Vermiform appendix (tissue), 1 donor: ENCODE measurements around a stretch of chr15.

DNA sequence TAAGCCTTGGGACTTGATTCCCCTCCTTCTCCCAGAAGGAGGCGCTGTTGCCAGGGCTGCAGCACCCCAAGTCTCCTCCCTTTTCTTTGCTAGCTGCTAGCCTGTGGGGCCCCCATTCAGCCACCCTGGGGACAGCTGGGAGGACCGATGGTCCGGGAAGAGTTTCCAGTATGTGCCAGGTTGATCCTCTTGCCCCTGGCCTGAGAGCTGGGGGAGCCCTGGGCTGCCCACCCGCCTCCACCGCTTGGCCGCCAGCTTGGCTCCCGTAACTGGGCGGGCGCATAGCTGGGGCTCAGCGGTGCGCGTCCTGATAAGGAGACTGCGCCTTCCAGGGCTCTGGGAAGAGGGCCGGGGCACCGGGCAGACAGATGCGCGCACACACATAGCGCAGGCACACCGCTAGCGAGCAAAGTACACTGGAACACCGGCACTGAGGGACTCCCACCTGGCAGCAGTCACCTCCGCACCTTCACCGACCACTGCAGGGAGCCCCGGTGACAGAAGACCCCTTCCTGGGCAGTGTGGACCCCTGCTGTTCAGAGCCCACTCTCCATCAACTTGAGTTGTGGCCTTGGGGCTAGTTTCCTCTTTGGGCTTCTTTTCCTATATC is 4.4 kb downstream of the SMAD6 start:
- PRO-cap: no peak

DNA sequence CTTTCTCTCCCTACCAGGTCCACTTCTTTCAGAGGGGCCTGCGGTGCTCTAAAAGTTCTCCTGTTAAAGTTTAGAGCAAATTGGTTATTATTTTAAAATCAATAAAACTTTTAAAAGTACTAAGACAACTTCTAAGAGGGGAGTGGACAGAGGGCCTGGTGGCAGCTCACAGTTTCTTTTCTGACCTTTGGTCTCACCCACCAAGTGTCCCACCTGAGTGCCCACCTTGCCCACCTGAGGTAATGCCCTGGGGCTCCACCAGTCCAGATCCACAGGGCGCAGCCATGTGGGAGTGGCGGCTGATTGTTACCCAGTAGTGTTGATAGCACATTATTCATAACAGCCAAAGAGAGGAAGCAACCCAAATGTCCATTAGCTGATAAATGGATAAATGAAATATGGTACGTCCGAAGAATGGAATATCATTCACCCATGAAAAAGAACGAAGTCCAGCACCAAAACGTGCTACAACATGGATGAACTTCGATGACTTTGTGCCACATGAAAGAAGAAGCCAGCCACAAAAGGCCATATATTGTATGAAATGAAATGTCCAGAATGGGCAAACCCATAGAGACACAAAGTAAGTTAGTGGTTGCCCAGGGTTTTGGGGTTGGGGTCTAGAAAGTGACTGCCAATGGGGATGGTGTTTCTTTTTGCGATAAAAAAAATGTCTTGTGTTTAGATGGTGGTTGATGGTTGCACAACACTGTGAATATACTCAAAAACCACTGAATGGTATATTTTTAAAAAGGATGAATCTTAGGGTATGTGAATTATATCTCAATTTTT is 6.3 kb downstream of the SMAD6 start:
- PRO-cap: no peak

GRCh38 chr15:66850896-66851645 is 149.0 kb downstream of the SMAD6 start:
- PRO-cap: no peak

- PRO-cap: no peak
Observed at GRCh38 chr15:67039798-67040035, 25.7 kb upstream of the SMAD3 start.

GRCh38 chr15:67041814-67042319 is 23.5 kb upstream of the SMAD3 start:
- PRO-cap: no peak

DNA sequence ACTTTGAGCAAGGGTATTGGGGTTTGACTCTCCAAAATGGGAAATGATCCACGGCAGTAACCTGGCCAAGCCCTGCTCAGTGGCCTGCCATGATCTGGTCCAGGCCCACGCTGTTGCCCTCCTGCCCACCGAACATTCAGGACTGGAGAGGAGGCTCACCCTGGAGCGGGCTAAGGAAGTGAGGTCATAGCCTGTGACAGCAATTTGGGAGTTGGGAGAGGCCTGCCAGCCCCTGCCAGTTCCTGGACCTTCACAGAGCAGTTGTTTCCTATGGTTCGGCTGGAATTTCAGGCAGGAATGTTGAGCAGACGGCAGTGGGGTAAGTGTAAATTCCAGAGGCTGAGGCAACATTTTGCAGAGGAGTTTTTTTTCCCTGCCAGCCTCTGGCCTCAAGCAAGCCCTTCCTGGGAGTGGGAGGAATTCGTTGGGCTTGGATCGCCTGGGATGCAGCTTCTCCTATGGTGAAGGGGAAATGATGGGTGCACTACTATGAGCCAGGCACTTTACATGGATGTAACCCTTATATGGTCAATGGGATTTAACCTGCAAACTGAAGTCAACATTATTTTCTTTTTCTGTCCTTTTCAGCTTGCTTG is 21.1 kb upstream of the SMAD3 start:
- PRO-cap: no peak

- PRO-cap: no peak
Observed at GRCh38 chr15:67048626-67049176, 16.7 kb upstream of the SMAD3 start.

GRCh38 chr15:67064813-67065546 is 422 bp upstream of the SMAD3 start:
- PRO-cap: bidirectional peak, plus-strand start at chr15:67065083, minus-strand start at chr15:67065038; bidirectional peak, plus-strand start at chr15:67065845, minus-strand start at chr15:67065439

GRCh38 chr15:67067040-67068030 is 1.9 kb downstream of the SMAD3 start:
- PRO-cap: bidirectional peak, plus-strand start at chr15:67067796, minus-strand start at chr15:67067801

- PRO-cap: no peak
Observed at GRCh38 chr15:67077106-67078559, 12.2 kb downstream of the SMAD3 start.

DNA sequence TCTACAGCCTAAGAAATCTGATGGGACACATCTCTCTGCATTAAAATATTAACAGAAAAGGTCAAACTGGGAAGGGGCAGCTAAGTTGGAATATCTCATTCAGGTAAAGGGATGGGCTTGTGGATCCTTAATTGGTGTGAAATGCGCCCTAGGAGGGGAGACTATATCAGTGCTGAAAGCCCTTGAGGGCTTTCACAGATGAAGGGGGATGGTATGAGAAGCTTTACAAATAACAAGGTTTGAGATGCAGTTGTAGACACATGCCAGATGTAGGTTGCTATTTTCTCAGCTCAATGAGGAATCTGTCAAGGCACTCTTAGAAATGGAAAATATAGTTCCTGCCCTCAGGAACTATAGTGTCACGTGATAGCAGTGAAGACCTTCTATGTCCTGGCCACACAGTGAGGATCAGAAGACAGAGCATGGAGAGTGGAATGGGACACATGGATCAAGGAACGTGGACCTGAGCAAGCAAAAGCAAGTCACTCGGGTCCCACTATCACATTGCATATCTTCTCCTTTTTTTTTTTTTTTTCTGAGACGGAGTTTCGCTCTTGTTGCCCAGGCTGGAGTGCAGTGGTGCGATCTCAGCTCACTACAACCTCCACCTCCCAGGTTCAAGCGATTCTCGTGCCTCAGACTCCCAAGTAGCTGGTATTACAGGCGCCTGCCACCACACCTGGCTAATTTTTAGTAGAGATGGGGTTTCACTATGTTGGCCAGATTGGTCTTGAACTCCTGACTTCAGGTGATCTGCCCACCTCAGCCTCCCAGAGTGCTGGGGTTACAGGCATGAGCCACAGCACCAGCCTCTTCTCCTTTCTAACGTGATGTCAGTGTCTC is 21.2 kb downstream of the SMAD3 start:
- PRO-cap: no peak

- PRO-cap: no peak
Observed at GRCh38 chr15:67097992-67099278, 33.0 kb downstream of the SMAD3 start.

GRCh38 chr15:67104978-67106140 is 40.0 kb downstream of the SMAD3 start:
- PRO-cap: bidirectional peak, plus-strand start at chr15:67105657, minus-strand start at chr15:67105419

- PRO-cap: no peak
Observed at GRCh38 chr15:67142669-67143115, 77.3 kb downstream of the SMAD3 start.

DNA sequence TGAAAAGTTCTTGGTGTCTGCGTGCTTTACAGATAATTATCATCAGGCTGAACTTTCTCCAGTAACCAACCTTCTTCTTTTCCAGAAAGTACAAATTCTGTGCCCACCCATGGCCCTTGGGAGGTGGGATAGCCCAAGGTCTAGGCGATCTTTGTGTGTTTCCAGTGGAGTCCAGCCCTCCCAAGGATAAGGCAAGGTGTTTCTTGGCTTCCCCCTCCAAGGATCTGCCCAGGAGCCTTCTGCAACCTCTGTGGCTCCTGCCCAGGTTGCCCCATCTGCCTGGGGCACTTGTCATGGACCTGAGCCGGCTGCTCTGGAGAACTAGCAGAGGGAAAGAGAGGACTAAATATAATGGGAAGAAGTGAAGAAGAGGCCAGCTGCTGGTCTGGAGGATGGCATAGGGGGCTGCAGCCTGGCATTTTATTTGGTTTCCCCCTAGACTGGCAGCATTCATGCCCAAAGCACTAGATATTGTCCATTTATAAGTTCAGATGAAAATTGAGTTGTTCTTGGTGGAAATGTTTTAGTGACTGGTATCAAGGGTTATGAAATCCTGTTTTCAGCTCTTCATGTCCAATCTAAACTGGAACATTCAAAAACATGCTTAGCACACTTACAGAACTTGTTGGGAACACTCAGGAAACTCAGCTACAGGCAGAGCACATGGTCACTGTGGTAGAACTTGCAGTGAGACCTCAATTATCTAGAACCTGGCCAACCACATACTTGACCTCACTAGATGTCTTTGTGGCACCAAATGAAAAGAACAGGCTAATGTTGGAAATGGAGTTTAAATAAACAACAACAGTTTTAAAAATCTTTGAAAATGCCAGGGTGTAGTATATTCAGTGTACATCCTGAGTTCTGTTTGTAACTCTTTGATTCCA is 88.7 kb downstream of the SMAD3 start:
- PRO-cap: no peak

GRCh38 chr15:67165305-67165900 is 89.1 kb downstream of the AAGAB start:
- PRO-cap: no peak

DNA sequence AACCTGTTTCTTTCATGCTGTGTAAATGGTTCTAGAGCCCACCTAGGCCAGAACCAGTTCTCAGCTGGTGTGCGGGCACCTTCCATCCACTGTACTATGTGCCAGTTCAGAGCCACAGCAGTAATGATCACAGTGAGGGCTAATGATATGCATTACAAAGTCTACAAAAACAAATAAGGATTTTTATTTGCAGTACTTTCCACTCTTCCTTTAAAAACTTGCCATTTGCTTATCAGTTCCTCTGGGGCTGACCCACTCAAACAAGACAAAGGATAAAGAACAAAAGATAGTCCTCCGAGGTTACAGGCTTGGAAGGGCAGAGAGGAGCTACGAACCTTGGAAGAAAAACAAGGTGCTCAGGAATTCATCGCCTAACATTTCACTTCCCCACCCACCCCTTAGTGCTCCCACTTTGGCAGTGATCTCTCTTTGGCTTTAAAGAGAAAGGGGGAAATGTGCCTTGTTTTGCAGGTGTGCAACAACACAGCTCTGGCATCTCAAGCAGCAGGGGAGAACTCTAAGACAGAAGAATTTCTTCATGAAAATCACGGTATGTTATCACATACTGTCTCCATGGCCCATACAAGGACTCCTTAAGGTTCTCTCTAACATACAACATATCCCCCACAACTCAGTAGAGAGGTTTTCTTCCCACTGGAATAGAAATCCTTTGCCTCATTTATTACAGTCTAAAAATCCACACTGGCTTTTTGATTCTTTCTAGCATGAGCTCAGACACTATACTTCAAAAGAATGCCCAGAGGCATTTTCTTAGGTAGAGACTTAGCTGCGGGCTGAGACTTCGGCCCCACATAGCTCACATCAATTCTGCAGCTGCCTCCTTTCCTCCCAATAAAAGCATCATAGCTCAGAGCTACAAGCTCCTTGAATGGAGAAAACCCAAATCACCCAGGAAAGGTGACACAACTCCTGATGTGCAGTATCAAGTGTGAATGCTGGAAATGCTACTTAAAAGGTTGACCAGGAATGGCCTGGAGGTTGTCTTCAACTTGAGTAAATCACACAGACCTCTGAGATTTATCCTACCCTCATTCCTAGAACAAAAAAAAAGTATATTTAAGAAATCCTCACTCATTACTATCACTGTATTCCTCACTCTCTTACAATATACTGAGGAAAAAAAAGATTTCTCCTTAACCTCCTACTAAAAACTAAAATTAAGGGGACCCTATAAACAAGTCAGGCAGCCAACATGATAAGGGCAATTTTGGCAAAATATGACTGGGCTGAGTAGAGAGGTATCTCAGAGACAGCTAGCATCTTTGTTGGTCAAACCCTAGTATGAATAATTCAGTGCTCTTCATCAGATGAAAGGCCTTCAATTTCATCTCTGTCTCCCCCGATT is 52.5 kb downstream of the AAGAB start:
- PRO-cap: no peak

DNA sequence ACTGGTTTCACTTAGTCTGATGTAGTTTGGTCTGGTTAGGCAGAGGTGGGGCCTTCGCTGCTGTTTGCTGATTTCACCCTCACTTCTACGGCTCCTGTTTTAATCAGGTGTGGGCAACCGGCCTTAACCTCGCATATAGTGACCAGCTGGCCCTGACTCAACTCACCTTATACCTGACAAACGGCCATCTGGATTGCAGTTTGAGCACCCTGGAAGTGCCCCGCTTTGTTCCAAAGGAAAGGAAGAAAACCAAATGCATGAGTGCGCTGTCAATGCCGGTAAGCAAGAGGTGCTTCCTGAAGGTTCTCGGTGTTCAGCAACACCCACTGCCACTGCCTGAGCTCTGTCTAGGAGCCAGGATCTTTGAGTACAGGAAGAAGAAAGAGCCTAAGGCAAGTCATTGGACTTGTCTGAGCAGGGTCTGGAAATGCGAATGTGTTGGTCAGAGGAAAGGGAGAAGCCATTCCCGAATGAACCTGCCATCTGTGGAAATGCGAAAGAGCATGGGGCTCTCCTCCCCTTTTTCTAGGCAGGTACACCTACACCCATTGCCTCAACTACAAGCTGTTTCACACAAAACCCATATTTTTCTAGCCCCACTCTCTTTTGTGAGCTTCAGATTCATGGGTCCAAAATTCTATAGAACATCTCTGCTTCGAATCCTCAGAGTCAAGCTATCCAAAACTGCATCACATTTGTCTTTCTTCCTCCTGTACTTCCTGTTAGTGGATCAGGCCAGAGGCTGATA is 55.7 kb upstream of the C15orf61 start:
- PRO-cap: no peak

DNA sequence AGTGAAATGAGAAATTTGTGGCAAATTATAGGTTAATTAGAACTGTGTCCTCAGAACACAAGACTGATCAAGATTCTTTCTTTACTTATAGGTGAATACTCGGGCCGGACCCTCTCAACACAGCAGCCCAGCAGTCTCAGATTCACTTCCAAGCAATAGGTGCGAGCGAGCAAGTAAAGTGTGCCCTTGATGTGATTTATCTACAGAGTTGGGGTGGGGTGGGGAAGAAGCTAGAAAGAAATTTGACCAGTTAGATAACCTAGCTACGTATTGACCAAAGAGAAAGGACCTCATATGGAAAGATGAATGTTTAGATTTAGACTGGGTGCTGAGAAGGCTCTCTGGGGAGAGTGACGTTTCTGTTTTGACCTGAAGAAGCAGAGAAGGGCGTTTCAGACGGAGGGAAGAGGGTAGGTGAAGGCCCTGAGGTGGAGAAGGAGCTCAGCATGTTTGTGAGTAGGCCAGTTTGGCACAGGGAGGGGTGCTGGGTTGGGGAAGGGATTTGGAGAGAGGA is 44.3 kb downstream of the MAP2K5 start:
- PRO-cap: no peak

DNA sequence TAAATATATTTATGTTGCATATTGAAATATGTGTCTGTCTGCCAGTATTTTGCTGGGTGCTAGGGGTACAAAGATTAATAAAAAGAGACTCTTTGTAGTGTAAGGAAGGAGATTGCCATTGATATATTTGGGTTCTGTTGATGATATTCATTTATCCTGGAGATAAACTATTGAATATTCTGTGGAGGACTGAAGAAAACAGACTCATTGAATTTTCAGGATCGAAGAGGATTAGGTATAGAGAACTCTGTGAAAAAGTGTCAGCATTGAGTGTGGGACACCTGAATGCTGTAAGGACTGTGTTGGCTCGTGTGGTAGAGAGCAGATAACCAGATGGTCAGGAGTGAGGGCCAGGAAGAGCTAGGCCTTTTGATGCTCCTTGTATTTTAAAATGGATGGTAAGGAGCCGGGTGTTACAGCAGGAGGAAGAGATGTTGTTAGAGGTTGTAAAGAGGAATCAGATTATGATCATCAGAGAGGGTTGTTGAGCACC is 119.1 kb upstream of the SKOR1 start:
- PRO-cap: no peak